Colon Carcinoma Metastatic in the Lung (tissue), 2 donors: ENCODE measurements around a stretch of chr2.

- PRO-cap, 2 experiments, result no peak in any of the 2 experiments
Observed at GRCh38 chr2:234491549-234492674, 5.0 kb downstream of the ARL4C start.

GRCh38 chr2:234496241-234496898, 511 bp downstream of the ARL4C start:
- PRO-cap, 2 experiments, result peak in 1 of 2 experiments; most common plus-strand start chr2:234496703 (in 1); most common minus-strand start chr2:234496620 (in 1)

GRCh38 chr2:234544849-234545215, 48.0 kb upstream of the ARL4C start:
- PRO-cap, 2 experiments, result no peak in any of the 2 experiments

DNA sequence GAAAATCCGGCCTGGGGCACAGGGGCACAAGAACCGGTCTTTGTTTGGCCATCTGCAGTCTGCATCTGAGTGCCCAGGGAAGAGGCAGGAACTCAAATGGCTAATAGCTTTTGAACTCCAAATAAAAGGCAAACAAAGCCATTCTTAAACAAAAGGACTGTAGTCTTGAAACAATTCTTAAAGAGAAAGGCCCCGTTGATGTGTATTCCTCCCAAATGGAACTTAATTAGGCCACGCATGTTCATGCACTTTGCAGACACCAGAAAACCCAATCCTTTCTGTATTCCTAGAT, 180.1 kb upstream of the ARL4C start:
- PRO-cap, 2 experiments, result no peak in any of the 2 experiments

DNA sequence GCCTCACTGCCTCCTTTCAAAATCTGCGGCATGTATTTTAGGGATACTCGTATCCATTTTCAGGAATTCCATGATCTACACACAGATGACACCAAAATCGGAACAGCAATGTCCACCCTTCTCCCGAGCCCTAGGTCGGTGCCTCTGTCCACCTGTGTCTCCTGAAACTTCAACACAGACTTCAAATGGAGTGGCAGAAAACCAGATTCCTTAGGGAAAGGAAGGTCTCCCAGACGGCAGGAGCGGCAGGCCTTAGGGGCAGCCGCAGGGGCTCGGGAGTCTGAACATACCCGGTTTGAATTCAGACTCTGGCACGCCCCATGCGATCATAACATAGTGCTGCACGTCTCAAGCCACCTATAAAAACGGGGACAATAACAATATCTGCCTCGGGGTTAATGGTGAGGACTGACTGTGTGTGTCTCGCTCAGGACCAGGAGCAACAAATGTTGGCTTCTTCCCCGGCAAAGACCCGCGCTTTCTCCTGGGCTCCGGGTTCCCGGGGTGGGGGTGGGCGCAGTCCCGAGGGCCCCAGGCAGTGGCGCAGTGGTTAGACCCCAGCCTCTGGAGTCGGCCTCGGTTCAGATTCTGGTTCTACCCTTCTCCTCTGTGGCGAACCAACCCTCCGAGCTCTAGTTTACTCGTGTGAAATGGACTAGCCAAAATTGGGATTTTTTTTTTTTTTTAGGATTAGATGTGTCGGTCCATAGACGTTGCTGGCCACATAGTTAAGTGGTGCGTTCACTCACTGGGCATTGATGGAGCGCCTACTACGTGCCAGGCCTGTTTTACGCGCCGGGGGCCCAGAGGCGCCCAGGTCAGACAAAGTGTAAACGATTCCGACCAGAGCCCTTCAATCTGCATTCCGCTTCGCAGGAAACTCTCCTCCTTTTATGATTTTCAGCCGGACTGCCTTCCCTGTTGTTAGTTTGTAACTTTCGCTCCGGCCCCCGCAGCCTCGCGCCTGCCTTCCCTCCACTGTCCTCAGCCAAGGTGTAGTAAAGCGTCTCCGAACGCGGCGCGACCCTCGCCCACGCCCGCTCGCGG, 959 bp upstream of the SH3BP4 start:
- PRO-cap, 2 experiments, result no peak in any of the 2 experiments

- PRO-cap, 2 experiments, result no peak in any of the 2 experiments
Observed at GRCh38 chr2:234954226-234954428, 2.3 kb downstream of the SH3BP4 start.

DNA sequence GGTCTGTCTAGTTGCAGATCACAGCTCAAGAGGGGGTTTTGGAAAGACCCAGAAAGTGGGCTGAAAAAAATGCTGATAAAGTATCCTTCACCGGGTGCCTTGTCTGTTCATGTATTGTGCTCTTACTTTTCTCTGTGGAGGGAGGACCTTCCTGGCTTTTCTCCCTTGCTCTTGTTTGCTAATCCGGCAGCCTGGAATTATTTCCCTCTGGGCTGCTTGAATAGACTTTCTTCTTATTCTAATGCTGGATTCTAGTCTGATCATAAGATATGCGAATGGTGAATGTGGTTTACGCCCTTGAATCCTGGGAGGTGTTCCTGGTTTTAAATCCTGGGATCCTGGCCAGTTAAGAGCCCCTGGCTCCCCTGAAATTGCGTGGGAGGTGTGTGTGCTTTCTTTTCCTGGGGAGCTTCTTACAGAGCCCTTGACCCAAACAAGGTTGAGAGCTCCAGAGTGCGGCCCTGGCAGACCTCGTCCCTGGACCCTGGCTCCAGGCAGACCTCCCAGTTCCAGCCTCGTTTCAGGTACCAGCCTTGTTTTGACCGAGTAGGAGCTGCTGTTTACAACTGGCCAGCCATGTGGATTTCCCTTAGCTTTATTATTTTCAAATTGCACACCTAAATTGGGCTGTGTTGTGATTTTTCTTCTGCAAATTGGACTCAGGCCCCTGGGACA, 2.7 kb downstream of the SH3BP4 start:
- PRO-cap, 2 experiments, result no peak in any of the 2 experiments

GRCh38 chr2:234969549-234970128, 17.8 kb downstream of the SH3BP4 start:
- PRO-cap, 2 experiments, result no peak in any of the 2 experiments

GRCh38 chr2:234977244-234977680, 25.4 kb downstream of the SH3BP4 start:
- PRO-cap, 2 experiments, result peak in 1 of 2 experiments; most common plus-strand start chr2:234977487 (in 1)

DNA sequence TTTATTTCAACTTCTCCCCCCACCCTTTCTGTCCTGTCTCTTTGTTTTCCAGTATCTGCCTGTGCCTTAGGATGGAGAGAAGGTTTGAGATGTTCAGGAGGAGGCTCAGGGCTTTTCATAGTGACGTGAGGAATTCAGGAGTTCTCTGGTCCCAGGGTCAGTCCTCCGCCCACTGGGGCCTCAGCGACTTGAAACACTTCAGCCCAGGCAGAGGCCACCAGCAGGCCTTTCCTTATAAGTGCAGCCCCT, 44.5 kb downstream of the SH3BP4 start:
- PRO-cap, 2 experiments, result no peak in any of the 2 experiments

DNA sequence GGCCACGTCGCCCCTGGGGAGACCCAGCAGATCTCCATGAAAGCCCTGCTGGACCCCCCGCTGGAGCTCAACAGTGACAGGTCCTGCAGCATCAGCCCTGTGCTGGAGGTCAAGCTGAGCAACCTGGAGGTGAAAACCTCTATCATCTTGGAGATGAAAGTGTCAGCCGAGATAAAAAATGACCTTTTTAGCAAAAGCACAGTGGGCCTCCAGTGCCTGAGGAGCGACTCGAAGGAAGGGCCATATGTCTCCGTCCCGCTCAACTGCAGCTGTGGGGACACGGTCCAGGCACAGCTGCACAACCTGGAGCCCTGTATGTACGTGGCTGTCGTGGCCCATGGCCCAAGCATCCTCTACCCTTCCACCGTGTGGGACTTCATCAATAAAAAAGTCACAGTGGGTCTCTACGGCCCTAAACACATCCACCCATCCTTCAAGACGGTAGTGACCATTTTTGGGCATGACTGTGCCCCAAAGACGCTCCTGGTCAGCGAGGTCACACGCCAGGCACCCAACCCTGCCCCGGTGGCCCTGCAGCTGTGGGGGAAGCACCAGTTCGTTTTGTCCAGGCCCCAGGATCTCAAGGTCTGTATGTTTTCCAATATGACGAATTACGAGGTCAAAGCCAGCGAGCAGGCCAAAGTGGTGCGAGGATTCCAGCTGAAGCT, 90.1 kb downstream of the SH3BP4 start:
- PRO-cap, 2 experiments, result no peak in any of the 2 experiments

DNA sequence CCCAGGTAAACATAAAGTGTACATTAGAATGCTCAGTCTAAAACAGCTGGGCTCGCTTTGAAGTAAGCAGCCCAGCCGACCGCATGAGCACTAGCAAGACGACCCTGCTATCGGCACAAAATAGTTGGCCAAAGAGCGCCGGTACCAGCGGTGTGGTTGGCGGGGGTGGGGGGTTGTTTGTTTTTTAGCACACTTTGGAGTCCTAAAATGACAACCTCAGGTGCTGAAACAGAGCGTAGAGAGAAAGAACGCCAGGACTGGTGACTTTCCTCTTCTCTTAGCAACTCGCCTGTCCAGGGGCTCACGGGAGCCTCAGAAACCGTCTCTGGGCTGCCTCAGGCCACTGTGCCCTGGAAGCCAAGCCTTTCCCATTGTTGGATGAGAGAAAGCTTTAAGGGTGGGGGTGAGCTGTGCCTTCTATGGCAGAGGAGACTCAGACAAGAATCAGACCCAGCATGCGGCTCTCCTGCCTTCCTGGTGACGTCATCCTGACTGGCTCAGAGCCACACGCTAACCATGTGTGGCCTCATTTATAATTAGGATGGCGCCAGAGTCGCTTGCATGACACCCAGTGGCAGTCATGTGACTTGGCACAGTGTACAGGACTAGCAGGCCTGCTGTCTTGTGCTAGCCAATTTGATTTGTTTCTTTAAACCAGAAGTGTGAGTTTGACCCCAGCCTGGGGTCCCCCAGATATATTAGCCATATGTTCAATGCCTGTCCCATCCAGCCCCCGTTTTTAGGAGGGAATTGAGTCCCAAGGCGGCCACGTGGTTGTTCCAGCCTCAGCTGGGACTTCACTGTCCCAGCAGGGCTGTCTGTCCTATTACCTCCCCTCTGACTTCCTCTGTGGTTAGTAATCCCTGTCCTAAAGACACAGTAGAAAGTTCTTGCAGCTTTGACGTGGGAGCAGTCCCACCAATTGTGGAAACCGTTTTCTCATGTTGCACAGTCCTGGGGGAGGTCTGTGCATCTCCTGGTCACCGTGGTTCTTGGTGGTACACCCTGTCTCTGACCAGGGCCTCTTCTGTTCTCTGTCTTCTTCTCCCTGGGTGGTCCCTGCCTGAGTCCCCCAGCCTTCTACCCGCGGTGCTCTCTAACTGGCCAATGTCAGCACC, 99.2 kb downstream of the SH3BP4 start:
- PRO-cap, 2 experiments, result no peak in any of the 2 experiments

GRCh38 chr2:235418823-235419225, 75.0 kb upstream of the AGAP1 start:
- PRO-cap, 2 experiments, result no peak in any of the 2 experiments

DNA sequence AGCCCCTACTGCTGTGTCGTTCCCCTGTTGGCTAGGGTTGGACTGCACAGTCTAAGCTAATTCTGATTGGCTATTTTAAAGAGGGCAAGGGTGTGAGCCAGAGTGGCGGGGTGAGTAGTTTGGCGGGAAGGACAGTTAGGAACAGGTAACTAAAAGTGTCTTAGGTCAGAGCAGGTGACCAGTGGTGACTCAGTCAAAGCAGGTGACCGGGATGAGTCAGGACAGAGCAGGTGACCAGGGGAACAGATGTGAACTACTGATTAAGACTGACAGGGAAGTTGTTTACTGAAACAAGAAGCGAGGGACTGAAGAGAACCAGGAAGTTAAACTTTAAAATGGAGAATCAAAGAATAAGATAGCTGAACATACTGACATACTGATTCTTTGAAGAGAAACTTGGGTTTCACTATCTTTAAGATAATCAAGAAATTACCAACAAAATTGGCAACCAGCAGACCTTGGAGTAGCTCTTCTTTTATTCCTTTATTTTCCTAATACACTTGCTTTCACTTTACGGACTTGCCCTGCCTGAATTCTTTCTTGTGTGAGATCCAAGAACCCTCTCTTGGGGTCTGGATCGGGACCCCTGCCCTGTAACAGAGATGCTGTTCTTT, 49.5 kb upstream of the AGAP1 start:
- PRO-cap, 2 experiments, result no peak in any of the 2 experiments

GRCh38 chr2:235505182-235506032, 11.6 kb downstream of the AGAP1 start:
- PRO-cap, 2 experiments, result no peak in any of the 2 experiments

GRCh38 chr2:235542687-235543826, 49.2 kb downstream of the AGAP1 start:
- PRO-cap, 2 experiments, result peak in 2 of 2 experiments; most common plus-strand start chr2:235543025 (in 1); most common minus-strand start chr2:235542857 (in 1)

- PRO-cap, 2 experiments, result no peak in any of the 2 experiments
Observed at GRCh38 chr2:235641101-235641814, 147.4 kb downstream of the AGAP1 start.

- PRO-cap, 2 experiments, result no peak in any of the 2 experiments
Observed at GRCh38 chr2:235643708-235644512, 150.1 kb downstream of the AGAP1 start.

DNA sequence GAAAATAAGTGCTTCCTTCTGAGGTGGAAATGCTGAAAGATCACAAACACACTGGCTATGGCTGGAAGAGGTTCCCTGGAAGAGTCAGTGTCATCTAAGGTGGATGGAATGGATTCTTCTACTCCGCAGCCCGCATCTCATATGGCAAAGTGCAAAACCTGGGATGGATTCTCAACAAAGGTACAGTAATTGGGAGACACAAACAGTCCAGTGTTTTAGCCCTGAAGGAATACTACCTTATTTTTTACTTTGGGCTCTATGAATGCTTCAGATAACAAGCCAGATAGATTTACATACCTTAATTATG, 172.6 kb downstream of the AGAP1 start:
- PRO-cap, 2 experiments, result no peak in any of the 2 experiments

DNA sequence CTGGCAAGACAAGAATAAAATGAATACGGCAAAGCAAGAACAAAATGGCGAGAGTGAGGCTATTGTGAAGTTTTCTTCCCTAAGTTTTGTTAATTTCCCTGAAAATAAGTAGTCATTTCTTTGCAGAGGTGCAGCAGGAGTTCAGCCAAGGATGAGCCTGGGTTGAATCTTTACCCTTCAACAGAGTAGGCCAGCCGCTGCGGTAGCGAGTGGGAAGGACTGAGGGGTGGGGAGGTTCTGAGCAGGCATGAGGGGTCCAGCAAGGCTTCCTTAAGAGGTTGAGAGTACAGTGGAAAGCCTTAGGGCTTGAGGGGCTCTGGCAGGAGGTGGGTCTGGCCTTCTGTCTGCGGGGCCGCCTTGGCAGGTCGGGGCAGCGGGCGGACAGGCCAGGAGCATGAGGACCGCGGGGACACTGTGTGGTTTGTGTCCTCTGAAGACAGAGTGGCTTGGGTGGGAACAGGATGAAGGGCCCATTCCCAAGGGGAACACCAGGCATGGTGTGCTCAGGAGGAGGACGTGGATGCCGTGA, 250.2 kb downstream of the AGAP1 start:
- PRO-cap, 2 experiments, result no peak in any of the 2 experiments